K562 (cell line): ENCODE measurements around the genes ZDHHC17 and NTS.

GRCh38 chr12:76487293-76487805, 72.2 kb downstream of the OSBPL8 start:
- RAMPAGE, long total RNA = no peak
- RRBS = no CpG with 5 or more reads among the region's 2 CpGs
PRO-cap:
- standard = no peak
- CoPRO, capped RNA only, 2 experiments = no peak in any of the 2 experiments
- CoPRO, capped and uncapped RNA, 2 experiments = no peak in any of the 2 experiments
- CoPRO, uncapped RNA only, 2 experiments = no peak in any of the 2 experiments
CAGE:
- cytosol, long polyA plus RNA = no peak
- long polyA plus RNA = no peak
- nucleolus, long total RNA = no peak
- nucleus, long polyA plus RNA = no peak

DNA sequence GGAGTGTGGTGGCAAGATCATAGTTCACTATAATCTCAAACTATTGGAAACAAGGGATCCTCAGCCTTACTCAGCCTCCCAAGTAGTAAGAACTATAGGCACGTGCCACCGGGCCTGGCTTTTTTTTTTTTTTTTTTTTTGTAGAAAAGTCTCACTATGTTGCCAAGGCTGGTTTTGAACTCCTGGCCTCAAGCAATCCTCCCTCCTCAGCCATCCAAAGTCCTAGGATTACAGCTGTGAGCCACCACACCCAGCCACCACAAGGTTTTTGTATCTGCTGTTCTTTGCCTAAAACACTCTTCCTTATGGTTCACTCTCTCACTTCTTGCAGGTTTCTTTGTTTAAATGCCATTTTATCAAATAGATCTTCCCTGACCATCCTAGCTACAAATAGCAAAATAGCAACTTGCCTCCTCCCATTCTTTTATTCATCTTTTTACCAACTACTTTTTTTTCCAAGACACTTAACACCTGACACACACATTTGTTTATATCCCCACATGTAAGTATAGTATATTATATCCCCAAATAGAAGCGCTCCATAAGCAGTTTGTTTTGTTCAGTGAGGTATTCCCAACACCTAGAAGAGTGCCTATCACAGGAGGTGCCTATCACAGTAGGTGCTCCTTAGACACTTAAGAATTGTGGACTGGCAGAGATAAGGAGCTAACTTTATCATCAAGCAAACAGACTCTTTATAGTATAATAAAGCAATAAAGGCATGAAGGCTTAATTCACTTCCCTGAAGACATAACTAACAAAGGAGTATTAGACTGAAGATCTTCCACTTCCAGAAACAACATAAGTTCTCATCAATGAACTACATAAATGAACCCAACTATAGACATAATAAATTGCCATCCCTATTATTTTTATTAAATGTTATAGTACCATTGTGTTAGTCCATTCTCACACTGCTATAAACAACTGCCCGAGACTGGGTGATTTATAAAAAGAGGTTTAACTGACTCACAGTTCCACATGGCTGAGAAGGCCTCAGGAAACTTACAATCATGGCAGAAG, 29.2 kb downstream of the OSBPL8 start:
- RAMPAGE, long total RNA = no peak
- RRBS = no CpG with 5 or more reads among the region's 4 CpGs
PRO-cap:
- standard = no peak
- CoPRO, capped RNA only, 2 experiments = no peak in any of the 2 experiments
- CoPRO, capped and uncapped RNA, 2 experiments = no peak in any of the 2 experiments
- CoPRO, uncapped RNA only, 2 experiments = no peak in any of the 2 experiments
CAGE:
- cytosol, long polyA plus RNA = no peak
- long polyA plus RNA = no peak
- nucleolus, long total RNA = no peak
- nucleus, long polyA plus RNA = no peak

GRCh38 chr12:76763424-76764331, at the start of gene ZDHHC17:
ZDHHC17 (plus strand) TSS chr12:76764115.
- RAMPAGE, long total RNA = no peak
- RRBS = 2% methylated on average over 42 of the region's 78 CpGs
PRO-cap:
- standard = bidirectional peak, plus-strand start at chr12:76764038, minus-strand start at chr12:76763926; bidirectional peak, plus-strand start at chr12:76764258, minus-strand start at chr12:76764218
- CoPRO, capped RNA only, 2 experiments = peak in 2 of 2 experiments; most common plus-strand start chr12:76764258 (in 2); most common minus-strand start chr12:76763902 (in 2)
- CoPRO, capped and uncapped RNA, 2 experiments = peak in 2 of 2 experiments; most common plus-strand start chr12:76764285 (in 2); most common minus-strand start chr12:76763902 (in 2)
- CoPRO, uncapped RNA only, 2 experiments = peak in 2 of 2 experiments; most common plus-strand start chr12:76764285 (in 2); most common minus-strand start chr12:76763902 (in 1)
CAGE:
- cytosol, long polyA plus RNA = no peak
- long polyA plus RNA = start-site peak on the plus strand at chr12:76764233-76764302, 96 and 94 reads in 2 replicates
- nucleolus, long total RNA = no peak
- nucleus, long polyA plus RNA = start-site peak on the plus strand at chr12:76764124-76764142, 40 and 53 reads in 2 replicates; start-site peak on the plus strand at chr12:76764233-76764264, 193 and 302 reads in 2 replicates

GRCh38 chr12:77833074-77833721, 2.5 kb downstream of the NAV3 start:
- RAMPAGE, long total RNA = no peak
- RRBS = no CpG with 5 or more reads among the region's 10 CpGs
PRO-cap:
- standard = no peak
- CoPRO, capped RNA only, 2 experiments = no peak in any of the 2 experiments
- CoPRO, capped and uncapped RNA, 2 experiments = no peak in any of the 2 experiments
- CoPRO, uncapped RNA only, 2 experiments = no peak in any of the 2 experiments
CAGE:
- cytosol, long polyA plus RNA = no peak
- long polyA plus RNA = no peak
- nucleolus, long total RNA = no peak
- nucleus, long polyA plus RNA = no peak

GRCh38 chr12:77998924-77999507, 168.3 kb downstream of the NAV3 start:
- RAMPAGE, long total RNA = no peak
- RRBS = no CpG with 5 or more reads among the region's 4 CpGs
PRO-cap:
- standard = no peak
- CoPRO, capped RNA only, 2 experiments = no peak in any of the 2 experiments
- CoPRO, capped and uncapped RNA, 2 experiments = no peak in any of the 2 experiments
- CoPRO, uncapped RNA only, 2 experiments = no peak in any of the 2 experiments
CAGE:
- cytosol, long polyA plus RNA = no peak
- long polyA plus RNA = no peak
- nucleolus, long total RNA = no peak
- nucleus, long polyA plus RNA = no peak

- RAMPAGE, long total RNA = no peak
- RRBS = no CpG with 5 or more reads among the region's 5 CpGs
PRO-cap:
- standard = no peak
- CoPRO, capped RNA only, 2 experiments = no peak in any of the 2 experiments
- CoPRO, capped and uncapped RNA, 2 experiments = no peak in any of the 2 experiments
- CoPRO, uncapped RNA only, 2 experiments = no peak in any of the 2 experiments
CAGE:
- cytosol, long polyA plus RNA = no peak
- long polyA plus RNA = no peak
- nucleolus, long total RNA = no peak
- nucleus, long polyA plus RNA = no peak
Observed at GRCh38 chr12:78865498-78865873, 912 bp downstream of the SYT1 start.

GRCh38 chr12:79691640-79691750, 731 bp upstream of the PAWR start:
- RAMPAGE, long total RNA = no peak
- RRBS = no CpG with 5 or more reads among the region's 4 CpGs
PRO-cap:
- standard = no peak
- CoPRO, capped RNA only, 2 experiments = no peak in any of the 2 experiments
- CoPRO, capped and uncapped RNA, 2 experiments = no peak in any of the 2 experiments
- CoPRO, uncapped RNA only, 2 experiments = no peak in any of the 2 experiments
CAGE:
- cytosol, long polyA plus RNA = no peak
- long polyA plus RNA = no peak
- nucleolus, long total RNA = no peak
- nucleus, long polyA plus RNA = no peak

DNA sequence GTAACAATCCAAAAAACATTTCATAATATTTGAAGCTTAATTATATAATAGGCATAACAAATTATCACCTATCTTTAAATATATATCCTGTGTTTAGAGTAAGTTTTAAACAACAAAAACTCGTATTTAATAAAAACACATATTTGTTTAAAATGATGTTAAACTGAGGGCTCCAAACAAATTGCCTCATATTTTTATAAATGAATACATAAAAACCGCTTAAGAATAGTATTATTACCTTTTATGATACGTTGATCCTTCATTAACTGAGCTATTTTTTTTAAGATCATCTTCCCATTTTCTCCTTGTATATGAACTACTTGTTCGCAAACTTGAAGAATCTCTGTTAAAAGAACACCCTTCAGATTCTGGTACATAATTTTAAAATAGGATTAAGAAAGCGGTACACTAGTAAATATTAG, 116.2 kb upstream of the PAWR start:
- RAMPAGE, long total RNA = no peak
- RRBS = no CpG with 5 or more reads among the region's 5 CpGs
PRO-cap:
- standard = no peak
- CoPRO, capped RNA only, 2 experiments = no peak in any of the 2 experiments
- CoPRO, capped and uncapped RNA, 2 experiments = no peak in any of the 2 experiments
- CoPRO, uncapped RNA only, 2 experiments = no peak in any of the 2 experiments
CAGE:
- cytosol, long polyA plus RNA = no peak
- long polyA plus RNA = no peak
- nucleolus, long total RNA = no peak
- nucleus, long polyA plus RNA = no peak

DNA sequence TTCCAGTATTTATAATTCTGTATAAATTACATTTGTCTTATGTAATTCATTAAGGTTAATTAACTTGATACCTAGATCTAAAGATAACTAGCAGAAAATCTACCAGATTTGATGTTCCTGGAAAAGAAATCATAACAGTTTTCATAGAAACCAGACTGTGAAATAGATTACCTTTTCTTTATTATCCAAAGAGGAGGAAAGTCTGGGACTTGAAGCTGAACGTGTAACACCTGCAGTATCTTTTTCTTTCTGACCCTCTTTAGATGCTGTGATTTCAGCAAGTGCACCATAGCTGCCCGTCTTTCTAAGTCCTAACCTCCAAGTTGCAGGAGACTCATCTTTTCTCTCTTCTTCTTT, 118.8 kb upstream of the PAWR start:
- RAMPAGE, long total RNA = no peak
- RRBS = no CpG with 5 or more reads among the region's 2 CpGs
PRO-cap:
- standard = no peak
- CoPRO, capped RNA only, 2 experiments = no peak in any of the 2 experiments
- CoPRO, capped and uncapped RNA, 2 experiments = no peak in any of the 2 experiments
- CoPRO, uncapped RNA only, 2 experiments = no peak in any of the 2 experiments
CAGE:
- cytosol, long polyA plus RNA = no peak
- long polyA plus RNA = no peak
- nucleolus, long total RNA = no peak
- nucleus, long polyA plus RNA = no peak

DNA sequence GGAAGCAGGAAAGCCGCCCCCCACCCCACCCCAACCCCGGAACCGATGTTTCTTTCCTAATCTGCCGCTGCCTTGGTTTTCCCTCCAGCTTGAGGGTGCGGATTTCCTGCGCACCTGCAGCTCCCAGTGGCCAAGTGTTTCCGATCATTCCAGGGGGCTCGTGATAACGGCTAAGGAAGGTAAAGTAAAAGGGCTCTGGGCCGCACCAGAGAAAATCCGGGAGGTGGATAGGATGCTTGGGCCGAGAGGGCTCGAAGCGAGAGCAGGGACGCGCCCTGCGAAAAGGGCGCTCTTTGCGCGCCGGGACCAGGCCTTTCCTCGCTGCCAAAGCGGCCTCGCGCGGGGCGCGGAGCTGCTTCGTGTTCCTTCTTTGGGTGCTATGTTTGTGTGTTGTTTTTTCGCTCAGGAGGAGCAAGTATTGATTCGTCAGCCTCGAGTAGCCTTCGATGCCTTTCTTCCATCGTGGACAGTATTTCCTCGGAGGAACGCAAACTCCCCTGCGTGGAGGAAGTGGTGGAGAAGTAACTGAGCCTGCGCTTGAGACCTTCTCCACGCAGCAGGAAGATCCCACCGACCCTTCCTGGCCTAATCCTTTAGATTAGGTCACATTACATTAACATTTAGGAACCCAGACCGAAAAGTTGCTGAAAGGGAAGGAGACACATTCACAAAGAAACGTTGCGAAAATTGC, 1.1 kb downstream of the MYF6 start:
- RAMPAGE, long total RNA = no peak
- RRBS = 29% methylated on average over 11 of the region's 43 CpGs
PRO-cap:
- standard = no peak
- CoPRO, capped RNA only, 2 experiments = no peak in any of the 2 experiments
- CoPRO, capped and uncapped RNA, 2 experiments = no peak in any of the 2 experiments
- CoPRO, uncapped RNA only, 2 experiments = no peak in any of the 2 experiments
CAGE:
- cytosol, long polyA plus RNA = no peak
- long polyA plus RNA = no peak
- nucleolus, long total RNA = no peak
- nucleus, long polyA plus RNA = no peak

DNA sequence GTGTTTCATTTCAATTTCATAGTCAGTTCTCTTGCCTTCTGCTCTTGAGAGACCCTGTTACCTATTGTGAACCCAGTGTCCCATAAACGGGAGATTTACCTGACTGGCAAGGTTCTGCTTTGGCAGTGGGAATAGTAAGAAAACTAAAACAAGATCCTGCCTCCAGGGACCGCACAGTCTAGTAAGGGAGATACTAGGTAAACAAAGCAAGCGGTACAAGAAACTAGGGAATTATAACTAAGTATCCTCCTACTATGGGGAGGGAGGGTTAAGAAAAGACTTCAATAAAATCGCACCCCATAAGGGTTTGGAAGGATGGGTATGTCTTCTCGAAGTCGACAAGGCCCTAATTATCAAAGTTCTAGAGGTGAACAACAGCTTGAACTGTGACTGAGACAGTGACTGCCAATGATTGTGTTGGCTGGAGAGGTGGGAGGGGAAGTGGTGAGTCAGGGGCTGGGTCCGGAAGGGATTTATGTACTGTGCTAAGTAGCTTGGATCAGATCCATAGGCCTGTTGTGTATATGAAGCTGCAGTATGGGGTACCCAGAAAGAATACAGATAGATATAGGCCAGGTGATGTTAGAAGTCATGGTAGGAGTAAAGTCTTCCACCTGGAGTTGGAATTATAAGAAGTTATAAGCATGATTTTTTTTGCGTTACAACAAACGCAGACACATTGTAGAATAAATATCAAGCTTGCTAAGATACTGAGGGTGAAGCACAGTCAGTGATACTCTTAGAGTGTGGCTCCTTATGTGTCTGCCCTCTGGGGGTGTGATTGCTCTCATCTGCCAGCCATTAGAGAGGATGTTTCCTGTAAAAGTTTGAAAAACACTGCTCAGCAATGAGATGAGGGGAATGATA, 923 bp downstream of the ACSS3 start:
- RAMPAGE, long total RNA = no peak
- RRBS = no CpG with 5 or more reads among the region's 9 CpGs
PRO-cap:
- standard = no peak
- CoPRO, capped RNA only, 2 experiments = no peak in any of the 2 experiments
- CoPRO, capped and uncapped RNA, 2 experiments = no peak in any of the 2 experiments
- CoPRO, uncapped RNA only, 2 experiments = no peak in any of the 2 experiments
CAGE:
- cytosol, long polyA plus RNA = no peak
- long polyA plus RNA = no peak
- nucleolus, long total RNA = no peak
- nucleus, long polyA plus RNA = no peak

DNA sequence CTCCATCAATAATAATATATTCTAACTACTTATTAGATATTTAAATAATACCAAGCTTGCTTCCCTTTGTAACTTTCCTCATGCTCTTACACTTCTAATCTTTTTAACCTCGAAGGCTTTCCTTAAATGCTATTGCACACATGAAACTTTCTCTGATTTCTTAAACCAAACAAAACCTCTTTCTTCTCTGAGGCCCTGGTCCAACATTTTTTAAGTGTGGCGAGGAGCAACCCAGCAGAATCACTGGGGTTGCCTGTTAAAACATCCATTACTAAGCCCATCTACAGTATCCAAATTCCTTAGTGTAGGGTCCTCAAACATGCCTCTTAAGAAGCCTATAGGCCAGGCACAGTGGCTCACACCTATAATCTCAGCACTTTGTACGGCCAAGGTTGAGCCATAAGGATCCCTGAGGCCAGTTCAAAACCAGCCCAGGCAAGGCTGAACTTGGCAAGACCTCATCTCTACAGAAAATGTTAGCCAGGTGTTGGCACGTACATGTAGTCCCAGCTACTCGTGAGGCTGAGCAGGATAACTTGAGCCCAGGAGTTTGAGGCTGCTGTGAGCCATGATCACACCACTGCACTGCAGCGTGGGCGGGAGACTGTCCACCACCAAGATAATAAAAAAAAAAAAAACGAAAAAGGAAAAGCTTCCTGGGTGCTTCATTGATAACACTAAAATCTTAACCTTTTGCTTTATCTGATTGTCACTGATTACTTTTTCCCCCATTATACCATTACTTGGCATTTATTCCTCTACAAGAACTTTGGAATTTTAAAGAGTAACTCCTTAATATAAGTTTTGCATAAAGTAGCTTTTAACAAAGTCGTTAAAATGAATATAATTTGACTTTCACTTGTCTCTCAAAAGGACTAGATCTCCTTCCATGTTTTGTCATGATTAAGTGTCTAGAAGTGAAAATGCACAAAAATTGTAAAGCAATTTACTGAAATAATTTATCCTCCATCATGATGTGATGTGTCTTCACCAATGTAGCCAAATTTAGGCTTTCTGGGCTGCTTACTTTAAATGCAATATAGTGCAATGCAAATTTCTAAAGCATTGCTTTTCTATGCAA, 6.7 kb downstream of the CCDC59 start:
- RAMPAGE, long total RNA = no peak
- RRBS = no CpG with 5 or more reads among the region's 9 CpGs
PRO-cap:
- standard = no peak
- CoPRO, capped RNA only, 2 experiments = no peak in any of the 2 experiments
- CoPRO, capped and uncapped RNA, 2 experiments = no peak in any of the 2 experiments
- CoPRO, uncapped RNA only, 2 experiments = peak in 2 of 2 experiments; most common minus-strand start position 1,025 of the sequence (in 2)
CAGE:
- cytosol, long polyA plus RNA = no peak
- long polyA plus RNA = no peak
- nucleolus, long total RNA = no peak
- nucleus, long polyA plus RNA = no peak

GRCh38 chr12:83150531-83150932, 463.8 kb downstream of the TMTC2 start:
- RAMPAGE, long total RNA = no peak
- RRBS = no CpG with 5 or more reads among the region's 1 CpG
PRO-cap:
- standard = unidirectional peak, minus-strand start at chr12:83150693
- CoPRO, capped RNA only, 2 experiments = peak in 2 of 2 experiments; most common minus-strand start chr12:83150693 (in 2)
- CoPRO, capped and uncapped RNA, 2 experiments = no peak in any of the 2 experiments
- CoPRO, uncapped RNA only, 2 experiments = peak in 1 of 2 experiments; most common minus-strand start chr12:83150693 (in 1)
CAGE:
- cytosol, long polyA plus RNA = no peak
- long polyA plus RNA = no peak
- nucleolus, long total RNA = no peak
- nucleus, long polyA plus RNA = no peak

DNA sequence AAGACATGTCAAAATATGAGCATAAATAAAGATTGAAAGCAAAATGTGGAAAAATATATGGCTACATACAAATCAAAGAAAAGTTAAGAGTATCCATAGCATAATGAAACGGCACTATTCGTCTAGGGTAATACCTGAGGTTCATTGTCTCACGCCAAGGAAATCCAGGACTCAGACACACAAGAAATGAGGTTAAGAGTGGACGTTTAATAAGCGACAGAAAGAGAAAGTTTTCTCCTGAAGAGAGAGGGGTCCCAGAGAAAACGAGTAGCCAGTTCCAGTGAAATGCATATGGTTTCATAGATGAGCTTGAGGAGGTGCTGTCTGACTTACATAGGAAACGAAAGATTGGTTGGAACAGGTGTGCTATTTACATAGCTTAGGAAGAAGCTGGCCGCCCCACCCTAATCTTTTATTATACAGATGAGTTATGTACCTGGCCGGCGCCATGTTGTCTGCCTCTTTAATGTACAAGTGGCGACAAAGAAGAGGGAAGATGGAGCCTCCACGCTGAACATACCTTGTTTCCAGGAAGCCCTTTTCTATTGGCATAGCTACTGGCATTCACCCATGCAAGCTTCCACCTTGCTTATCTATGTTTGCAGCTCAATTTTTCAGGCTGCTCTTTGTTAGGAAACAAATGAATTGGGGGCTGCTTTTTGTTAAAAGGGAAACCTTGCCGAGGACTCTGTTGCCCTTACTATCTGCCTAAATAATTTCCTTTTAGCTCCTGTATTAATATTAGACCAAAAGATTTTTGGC, 222.9 kb downstream of the SLC6A15 start:
- RAMPAGE, long total RNA = no peak
- RRBS = no CpG with 5 or more reads among the region's 13 CpGs
PRO-cap:
- standard = no peak
- CoPRO, capped RNA only, 2 experiments = no peak in any of the 2 experiments
- CoPRO, capped and uncapped RNA, 2 experiments = no peak in any of the 2 experiments
- CoPRO, uncapped RNA only, 2 experiments = no peak in any of the 2 experiments
CAGE:
- cytosol, long polyA plus RNA = no peak
- long polyA plus RNA = no peak
- nucleolus, long total RNA = no peak
- nucleus, long polyA plus RNA = no peak

- RAMPAGE, long total RNA = no peak
- RRBS = no CpG with 5 or more reads among the region's 3 CpGs
PRO-cap:
- standard = no peak
- CoPRO, capped RNA only, 2 experiments = no peak in any of the 2 experiments
- CoPRO, capped and uncapped RNA, 2 experiments = no peak in any of the 2 experiments
- CoPRO, uncapped RNA only, 2 experiments = no peak in any of the 2 experiments
CAGE:
- cytosol, long polyA plus RNA = no peak
- long polyA plus RNA = no peak
- nucleolus, long total RNA = no peak
- nucleus, long polyA plus RNA = no peak
Observed at GRCh38 chr12:85016385-85017000, 19.6 kb downstream of the TSPAN19 start.

GRCh38 chr12:85873896-85874529, at the start of gene NTS:
NTS (plus strand) TSS chr12:85874295.
- RAMPAGE, long total RNA = no peak
- RRBS = no CpG with 5 or more reads among the region's 3 CpGs
PRO-cap:
- standard = no peak
- CoPRO, capped RNA only, 2 experiments = no peak in any of the 2 experiments
- CoPRO, capped and uncapped RNA, 2 experiments = no peak in any of the 2 experiments
- CoPRO, uncapped RNA only, 2 experiments = no peak in any of the 2 experiments
CAGE:
- cytosol, long polyA plus RNA = start-site peak on the plus strand at chr12:85874293-85874344, 32 and 16 reads in 2 replicates
- long polyA plus RNA = no peak
- nucleolus, long total RNA = no peak
- nucleus, long polyA plus RNA = no peak

- RAMPAGE, long total RNA = no peak
- RRBS = no CpG with 5 or more reads among the region's 4 CpGs
PRO-cap:
- standard = no peak
- CoPRO, capped RNA only, 2 experiments = no peak in any of the 2 experiments
- CoPRO, capped and uncapped RNA, 2 experiments = no peak in any of the 2 experiments
- CoPRO, uncapped RNA only, 2 experiments = no peak in any of the 2 experiments
CAGE:
- cytosol, long polyA plus RNA = no peak
- long polyA plus RNA = no peak
- nucleolus, long total RNA = no peak
- nucleus, long polyA plus RNA = no peak
Observed at GRCh38 chr12:86712379-86712860, 456.2 kb upstream of the MGAT4C start.

DNA sequence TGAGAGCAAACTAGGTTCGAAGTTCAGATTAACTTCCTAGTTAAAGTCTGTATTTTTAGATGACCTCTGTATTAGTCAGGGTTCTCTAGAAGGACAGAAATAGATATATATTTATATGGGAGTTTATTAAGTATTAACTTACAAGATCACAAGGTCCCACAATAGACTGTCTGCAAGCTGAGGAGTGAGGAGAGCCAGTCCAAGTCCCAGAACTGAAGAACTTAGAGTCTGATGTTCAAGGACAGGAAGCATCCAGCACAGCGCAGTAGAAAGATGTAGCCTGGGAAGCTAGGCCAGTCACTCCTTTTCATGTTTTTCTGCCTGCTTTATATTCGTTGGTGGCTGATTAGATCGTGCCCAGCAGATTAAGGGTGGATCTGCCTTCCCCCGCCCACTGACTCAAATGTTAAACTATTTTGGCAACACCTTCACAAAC, 223.1 kb downstream of the C12orf50 start:
- RAMPAGE, long total RNA = no peak
- RRBS = no CpG with 5 or more reads among the region's 5 CpGs
PRO-cap:
- standard = no peak
- CoPRO, capped RNA only, 2 experiments = no peak in any of the 2 experiments
- CoPRO, capped and uncapped RNA, 2 experiments = no peak in any of the 2 experiments
- CoPRO, uncapped RNA only, 2 experiments = no peak in any of the 2 experiments
CAGE:
- cytosol, long polyA plus RNA = no peak
- long polyA plus RNA = no peak
- nucleolus, long total RNA = no peak
- nucleus, long polyA plus RNA = no peak